A172 (cell line): ENCODE measurements around a stretch of chr7.

GRCh38 chr7:107156921-107157604, 11.7 kb upstream of the HBP1 start:
- RAMPAGE, long total RNA: no peak

DNA sequence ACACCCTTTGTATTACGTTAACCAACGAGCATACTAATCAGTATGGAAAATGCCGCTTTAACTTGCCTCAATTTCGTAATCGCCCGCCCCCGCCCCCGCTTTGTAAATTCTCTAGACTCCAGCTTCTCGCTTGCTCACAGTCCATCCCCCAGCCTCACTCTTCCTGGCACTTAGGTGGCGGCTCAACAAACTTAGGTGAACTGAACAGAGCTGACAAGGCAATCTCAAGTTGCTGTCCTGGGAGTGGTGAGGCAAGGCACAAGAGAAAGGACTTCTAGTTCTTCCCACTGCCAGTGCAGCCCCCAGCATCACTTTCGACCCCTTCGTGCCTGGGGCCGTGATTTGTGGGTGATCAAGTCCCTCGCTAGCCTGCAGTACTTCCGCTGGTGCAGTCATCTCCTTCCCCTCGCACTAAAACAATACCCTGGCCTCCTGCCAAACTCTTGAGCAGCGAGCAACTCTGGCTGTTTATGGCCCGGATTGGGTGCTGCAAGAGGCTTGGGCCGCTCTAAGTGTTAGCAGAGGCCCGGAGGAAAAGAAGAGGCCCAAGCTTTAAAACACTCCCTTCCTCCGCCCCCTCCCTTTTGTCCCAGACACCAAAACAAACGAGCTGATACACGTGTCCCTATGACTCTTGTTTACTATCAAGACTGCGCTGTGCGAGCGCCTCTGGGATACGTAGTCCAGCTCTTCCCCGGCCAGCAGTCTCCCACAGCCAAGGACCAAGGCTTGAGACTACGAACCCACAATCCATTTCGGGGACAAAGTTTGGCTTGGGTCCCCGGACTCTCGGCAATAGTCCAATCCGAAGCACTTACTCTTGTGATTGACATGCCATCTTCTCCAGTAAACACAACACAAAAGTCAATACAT, 583 bp upstream of the HBP1 start:
- RAMPAGE, long total RNA: no peak

DNA sequence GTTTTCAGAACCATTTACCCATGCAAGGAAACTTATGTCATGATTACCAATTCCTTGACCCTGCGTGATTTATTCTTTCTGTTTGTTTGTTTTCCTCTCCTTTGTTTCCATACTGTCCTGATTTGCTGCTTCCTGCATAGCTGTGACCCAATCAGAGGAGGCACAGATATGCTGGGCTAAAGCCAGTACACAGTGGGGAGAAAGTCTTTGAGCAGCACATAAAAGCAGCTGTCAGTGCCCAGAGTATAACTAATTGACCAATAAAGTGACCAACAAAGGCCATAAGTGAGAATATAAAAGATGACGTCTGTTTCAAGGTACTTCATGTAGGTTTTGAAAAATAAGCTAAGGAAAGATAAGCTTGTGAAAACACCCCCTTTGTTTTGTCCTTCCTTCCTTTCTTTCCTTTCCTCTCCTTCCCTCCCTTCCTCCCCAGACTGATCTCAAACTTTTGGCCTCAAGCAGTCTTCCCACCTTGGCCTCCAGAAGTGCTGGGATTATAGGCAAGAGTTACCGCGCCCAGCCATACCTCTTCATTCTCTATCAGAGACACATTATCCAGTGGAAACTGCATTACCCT, 16.9 kb downstream of the BCAP29 start:
- RAMPAGE, long total RNA: no peak

- RAMPAGE, long total RNA: no peak
Measured at GRCh38 chr7:107691691-107692031, 31.0 kb downstream of the SLC26A4 start.

DNA sequence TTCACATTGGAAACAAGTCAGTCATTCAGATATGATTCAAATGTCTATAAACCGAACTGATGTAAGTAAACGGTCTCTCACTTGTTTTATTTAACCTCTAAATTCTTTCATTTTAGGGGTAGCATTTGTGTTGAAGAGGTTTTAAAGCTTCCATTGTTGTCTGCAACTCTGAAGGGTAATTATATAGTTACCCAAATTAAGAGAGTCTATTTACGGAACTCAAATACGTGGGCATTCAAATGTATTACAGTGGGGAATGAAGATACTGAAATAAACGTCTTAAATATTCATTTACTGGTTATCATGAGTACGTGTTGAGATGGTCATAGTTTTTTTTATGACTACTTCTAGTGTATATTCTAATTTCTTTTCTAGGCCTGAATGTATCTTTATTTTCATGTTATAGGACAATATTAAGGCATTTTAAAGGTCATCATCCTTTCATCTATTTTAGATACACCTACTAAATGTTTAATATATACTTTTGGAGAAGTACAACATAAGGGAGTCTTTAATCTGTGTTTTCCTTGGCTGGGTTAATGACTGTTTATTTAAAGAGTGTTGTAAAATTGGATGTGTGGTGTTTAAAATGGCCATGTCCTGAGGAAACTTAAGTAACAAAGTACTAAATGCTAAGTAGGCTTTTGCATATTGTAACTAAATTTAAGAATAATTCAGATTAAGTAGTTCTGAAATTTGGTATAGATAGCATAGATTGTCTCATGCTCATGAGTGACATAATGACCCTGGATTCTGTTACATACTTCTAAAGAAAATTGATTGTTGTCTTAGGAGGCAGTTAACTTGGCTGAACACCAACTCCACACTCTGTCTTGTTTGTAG, 28.9 kb downstream of the DLD start:
- RAMPAGE, long total RNA: no peak

DNA sequence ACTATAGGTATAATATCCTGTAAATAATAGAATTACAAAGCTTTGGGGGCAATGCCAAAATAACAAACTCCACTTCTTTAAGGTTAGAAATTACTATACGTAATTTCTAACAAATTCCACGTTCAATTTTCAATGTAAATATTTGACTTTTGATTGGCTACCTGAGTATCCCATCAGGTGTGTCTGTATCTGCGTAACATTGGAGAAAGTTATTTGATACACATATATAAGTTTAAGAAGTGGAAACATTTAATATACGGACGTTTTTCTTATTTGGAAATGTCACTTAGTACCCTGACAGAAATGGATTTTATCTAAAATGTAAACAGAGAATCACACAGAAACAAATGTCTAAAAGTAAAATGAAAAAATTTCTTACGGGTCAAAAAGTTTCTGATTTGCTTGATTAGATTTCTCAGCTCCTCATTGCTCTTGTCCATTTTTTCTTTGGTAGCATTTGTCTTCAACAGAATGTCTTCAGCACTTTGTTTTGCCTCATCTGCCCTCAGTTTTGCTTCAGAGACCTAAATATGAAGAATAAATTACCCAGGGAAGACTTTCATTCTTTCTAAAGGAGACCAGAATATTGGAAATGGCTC, 40.1 kb downstream of the DLD start:
- RAMPAGE, long total RNA: no peak

GRCh38 chr7:107933289-107934444, 42.7 kb downstream of the DLD start:
- RAMPAGE, long total RNA: no peak

DNA sequence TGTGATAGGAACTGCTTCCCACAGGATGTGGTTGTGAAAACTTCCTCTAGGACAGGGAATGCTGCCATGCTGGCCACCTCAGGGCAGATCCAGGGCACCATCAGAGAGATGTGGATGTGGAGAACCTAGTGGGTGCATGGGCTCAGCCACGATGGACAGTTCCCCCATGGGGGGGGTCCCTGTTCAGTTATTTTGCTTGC, 36.3 kb downstream of the LAMB4 start:
- RAMPAGE, long total RNA: no peak

DNA sequence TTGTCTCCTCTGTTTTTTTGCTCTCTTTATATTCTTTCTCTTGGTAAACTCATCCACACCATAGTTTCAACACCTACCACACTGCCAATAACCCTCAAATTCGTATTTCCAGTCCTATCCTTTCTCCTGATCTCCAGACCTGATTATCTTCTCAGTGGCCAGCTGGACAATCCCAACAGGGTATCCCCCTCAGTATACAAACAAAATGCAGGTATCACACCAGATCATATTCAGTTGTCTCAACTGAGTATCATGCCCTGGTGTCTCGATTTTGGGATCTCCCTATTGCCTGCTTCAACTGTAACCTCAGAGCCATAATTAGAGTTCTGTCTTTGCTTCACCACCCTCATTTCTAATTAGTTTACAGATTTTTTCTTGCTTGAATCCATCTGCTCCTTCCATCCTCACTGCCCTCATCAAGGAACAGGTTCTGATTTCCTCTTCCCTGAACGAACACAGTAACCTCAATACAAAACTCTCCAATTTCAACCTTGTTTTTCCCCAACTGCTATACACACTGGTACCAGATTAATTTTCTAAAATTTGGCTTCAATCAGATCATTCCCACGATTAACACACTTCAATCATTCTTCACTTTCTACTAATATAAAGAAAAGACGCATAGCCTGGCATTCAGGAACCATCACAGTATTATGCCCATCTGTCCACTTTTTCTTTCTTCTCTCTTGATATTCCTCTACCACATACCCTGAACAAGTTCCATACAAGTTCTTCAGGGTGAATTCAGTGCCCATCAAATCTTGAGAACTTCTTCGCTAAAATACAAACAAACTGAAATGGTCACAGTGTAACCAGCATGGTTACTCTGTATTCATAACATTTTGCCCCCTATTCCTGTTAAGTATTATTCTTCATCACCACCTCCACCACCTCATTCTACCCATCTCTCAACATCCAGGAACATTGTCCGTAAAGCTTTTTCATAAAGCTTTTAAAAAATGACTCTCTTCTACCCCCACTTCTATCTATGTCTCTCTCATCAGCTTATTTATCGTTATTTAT, 404.3 kb upstream of the LRRN3 start:
- RAMPAGE, long total RNA: no peak

- RAMPAGE, long total RNA: no peak
Measured at GRCh38 chr7:111393208-111393921, 168.9 kb downstream of the IMMP2L start.

GRCh38 chr7:111476886-111477096, 85.5 kb downstream of the IMMP2L start:
- RAMPAGE, long total RNA: no peak

DNA sequence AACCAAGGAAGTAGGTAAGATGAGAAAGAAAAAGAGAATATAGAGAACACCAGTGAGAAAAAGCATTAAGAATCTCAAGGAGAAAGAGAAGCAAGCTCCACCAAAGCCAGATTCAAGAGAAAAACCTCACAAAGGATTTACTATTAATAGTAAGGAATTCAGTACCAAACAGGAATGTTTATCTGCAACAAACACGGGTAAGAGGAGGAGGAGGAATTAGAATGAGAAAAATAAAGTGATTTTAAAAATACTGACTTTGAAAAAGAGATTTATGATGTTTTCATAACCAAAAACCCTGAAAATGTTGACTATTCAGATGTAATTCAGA, 311.3 kb upstream of the IMMP2L start:
- RAMPAGE, long total RNA: no peak

- RAMPAGE, long total RNA: no peak
Measured at GRCh38 chr7:112080932-112081629, 125.1 kb downstream of the DOCK4 start.

GRCh38 chr7:112111727-112112223, 94.4 kb downstream of the DOCK4 start:
- RAMPAGE, long total RNA: no peak

- RAMPAGE, long total RNA: no peak
Measured at GRCh38 chr7:112140687-112141821, 65.1 kb downstream of the DOCK4 start.

GRCh38 chr7:112147820-112148395, 58.3 kb downstream of the DOCK4 start:
- RAMPAGE, long total RNA: no peak

- RAMPAGE, long total RNA: no peak
Measured at GRCh38 chr7:112159032-112160041, 46.9 kb downstream of the DOCK4 start.

DNA sequence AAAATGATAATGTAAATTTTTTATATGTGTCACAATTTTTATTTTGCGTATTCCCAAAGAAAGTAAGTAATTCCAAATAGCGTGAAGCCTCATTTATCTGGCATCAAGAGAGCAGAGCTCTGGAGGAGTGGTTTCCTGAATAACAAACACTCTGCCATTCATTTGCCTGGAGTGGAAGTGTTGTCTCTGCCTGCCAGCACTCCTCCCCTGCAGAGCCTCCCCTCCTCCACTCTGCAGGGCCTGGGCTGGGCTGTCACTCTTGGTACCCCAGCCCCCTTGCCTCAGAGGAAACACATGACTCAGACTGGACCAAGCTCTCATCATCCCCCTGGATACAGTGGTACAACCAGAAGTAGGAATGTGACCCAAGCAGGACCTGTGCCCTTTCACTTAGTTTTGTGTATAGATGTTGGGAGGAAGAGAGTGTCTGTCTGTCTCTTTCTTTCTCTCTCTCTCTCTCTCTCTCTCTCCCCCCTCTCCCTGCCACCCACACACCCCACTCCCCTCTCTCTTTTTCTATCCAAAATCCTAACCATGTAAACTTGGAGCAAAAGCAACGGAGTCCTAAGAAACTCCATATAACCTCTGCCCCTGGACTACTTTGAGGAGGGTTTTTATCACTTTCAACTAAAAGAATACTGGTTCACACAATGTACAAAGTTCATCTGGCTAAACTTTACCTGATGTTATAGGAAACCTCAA, 44.0 kb downstream of the DOCK4 start:
- RAMPAGE, long total RNA: no peak

GRCh38 chr7:112223767-112224210, 17.3 kb downstream of the ZNF277 start:
- RAMPAGE, long total RNA: no peak

GRCh38 chr7:112257945-112258206, 51.4 kb downstream of the ZNF277 start:
- RAMPAGE, long total RNA: no peak